Ureter (tissue), 1 donor: Measurements from ENCODE around the genes C17orf78, SYNRG and MRPL45.

GRCh38 chr17:37301118-37301891, 74.5 kb upstream of the C17orf78 start:
- PRO-cap = no peak

DNA sequence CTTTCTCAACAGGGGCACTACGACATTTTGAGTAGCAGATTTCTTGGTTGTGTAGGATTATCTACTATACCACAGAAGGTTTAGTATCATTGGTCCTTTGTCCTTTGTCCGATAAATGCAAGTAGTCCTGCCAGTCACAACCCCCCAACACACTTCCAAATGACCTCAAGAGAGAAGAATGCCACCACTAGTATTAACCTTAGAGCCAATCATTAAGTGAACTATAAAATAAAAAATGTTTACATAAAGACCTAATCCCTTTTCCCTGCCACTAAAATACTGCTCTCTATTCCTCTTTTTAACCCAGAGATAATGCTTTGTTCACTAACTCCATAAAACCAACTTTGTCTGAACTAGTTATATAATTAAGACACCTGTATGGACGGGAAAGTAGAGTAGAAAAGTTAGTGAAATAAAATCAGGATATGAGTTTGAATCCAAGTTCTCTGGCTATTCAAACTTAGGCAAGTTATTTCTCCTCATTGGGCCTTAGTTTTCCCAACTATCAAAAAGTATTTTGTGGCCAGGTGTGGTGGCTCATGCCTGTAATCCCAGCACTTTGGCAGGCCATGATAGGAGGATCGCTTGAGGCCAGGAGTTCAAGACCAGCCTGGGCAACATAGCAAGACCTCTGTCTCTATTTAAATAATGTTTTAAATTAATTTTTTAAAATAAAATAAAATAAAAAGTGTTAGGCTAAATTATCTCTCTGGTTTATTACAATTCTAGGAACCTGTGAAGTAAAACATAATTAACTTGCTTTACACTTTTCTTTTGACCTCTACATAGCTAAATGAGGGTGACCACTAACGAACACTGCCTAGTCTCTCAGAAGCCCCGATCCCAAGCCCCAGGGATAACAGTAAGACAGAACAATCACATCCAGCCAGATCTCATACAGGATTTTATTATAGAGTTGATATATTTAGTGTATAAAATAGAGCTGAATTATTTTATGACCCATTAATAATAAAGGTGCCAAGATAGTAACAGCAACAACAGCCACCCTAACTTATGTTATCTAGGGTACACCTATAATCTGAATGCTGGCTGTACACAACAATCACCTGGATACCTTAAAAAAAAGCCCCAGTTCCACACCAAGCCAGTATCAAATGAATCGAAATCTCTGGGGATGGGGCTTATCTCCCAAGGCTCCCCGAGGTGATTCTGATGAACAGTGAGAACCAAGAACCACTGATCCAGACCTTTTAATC, 47.6 kb upstream of the C17orf78 start:
- PRO-cap = no peak

DNA sequence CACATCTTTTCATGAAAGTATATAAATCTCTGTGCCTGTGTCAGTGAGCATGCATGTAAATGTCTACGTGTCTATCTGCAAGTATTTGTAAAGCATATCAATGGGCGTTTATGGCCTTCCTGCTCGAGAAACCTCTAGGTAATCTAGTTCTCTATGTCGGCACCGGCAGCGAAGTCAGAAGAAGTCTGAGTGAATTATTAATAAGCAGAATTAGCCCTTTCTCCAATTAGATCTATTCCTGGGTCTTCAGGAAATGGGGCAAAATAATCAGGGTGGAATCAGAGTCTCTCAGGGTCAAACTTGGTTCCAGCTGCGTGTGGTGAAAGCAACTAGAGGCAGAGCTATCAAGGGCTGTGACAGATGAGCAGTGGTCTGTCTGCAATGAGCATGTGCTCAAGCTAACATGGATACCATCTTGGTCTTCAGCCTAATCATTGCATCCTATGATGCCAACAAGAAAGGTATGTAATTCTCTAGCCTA, at the start of gene C17orf78:
C17orf78 (plus strand) TSS at position 296 of the 481 bp plus-strand sequence.
- PRO-cap = no peak

DNA sequence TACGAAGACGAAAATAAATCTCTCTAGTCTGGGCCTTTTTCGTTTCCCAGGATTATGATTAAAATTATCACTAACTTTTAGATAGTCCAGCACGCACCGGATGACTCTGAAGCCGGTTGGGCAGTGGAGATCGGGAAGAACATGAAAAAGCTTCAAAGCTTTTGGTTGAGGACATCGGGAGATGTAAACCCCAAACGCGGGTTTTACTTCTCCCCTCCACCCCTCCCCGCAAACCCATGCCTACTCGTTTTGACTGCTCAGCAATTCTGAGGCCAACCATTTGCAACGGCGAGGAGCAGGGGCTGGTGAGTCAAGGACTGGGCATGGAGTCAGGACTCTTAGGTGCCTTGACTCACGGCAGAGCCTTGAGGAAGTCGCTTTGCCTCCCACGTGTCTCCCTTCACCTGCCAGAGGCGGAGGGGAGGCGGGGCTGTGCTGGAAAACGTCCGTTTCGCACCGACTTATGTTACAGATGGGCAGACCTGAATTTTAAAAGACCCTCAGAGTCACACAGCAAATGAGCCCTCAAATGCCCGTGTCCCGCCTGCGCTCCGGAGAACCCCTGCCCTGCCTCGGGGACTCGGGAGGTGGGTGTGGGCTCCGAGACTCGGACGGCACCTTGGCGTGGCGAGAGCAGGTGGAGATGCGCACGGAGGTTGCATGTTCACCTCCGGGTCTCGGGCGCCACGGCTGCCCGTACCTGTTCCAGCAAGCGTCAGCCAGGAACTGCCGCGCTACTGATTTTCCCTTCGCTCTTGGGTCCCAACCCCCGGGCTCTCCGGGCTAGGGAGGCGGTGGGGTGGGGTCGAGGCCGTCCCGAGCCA, 828 bp upstream of the DUSP14 start:
- PRO-cap = unidirectional peak, plus-strand start at position 410 of the sequence

DNA sequence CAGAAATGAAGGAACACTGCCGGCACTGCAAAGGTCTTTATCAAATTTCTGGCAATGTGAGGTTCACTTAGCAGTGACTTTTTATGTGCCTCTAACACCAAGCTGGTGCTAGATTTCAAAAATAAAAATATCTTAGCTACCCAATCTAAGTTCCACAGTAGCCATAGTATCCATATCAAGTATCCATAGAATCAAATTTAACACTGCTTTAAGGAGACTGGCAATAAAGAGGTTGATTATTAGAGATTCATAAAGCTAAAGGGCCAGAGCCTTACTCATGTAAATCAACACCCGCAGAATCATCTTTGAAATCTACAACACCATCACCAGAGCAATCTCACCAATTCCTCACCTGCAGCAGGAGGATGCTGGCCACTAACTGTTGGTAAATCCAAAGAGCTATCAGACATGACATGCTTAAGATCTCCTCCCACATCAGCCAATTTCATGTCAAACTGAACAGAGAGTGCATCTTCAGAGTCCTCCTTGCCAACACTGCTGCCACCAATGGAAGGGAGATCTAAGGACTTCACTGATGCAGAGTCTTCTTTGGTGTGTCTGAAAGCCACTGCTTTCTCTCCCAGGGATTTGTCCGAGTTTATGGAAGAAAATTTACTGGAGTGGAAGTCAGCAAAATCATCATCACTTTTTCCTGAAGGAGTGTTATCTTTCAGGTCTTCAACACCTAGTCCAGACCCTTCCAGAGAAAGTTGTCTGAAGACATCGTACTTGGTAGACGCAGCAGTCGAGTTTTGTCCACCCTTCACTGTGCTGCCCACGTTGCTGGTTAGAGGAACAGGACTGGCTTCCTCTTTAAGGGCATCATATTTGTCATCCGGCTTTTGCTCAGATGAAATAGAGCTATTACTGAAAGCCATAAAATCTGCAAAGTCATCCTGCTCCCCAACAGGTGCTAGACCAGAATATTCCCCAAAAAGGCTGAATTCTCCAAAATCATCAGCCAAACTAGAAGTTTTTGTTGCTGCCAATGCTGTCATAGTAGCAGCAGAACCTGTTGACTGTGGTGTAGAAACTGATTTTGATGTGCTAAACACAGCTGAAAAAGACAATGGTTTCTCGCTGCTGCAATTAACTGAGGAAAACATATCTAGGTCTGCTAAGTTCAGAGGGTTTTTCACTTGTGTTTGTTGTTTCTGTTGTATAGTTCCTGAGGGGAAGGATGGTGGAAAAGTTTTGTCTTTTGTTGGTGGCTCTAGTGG, 56.0 kb downstream of the SYNRG start:
- PRO-cap = no peak

- PRO-cap = no peak
Measured at GRCh38 chr17:37605511-37606103, 3.6 kb downstream of the SYNRG start.

DNA sequence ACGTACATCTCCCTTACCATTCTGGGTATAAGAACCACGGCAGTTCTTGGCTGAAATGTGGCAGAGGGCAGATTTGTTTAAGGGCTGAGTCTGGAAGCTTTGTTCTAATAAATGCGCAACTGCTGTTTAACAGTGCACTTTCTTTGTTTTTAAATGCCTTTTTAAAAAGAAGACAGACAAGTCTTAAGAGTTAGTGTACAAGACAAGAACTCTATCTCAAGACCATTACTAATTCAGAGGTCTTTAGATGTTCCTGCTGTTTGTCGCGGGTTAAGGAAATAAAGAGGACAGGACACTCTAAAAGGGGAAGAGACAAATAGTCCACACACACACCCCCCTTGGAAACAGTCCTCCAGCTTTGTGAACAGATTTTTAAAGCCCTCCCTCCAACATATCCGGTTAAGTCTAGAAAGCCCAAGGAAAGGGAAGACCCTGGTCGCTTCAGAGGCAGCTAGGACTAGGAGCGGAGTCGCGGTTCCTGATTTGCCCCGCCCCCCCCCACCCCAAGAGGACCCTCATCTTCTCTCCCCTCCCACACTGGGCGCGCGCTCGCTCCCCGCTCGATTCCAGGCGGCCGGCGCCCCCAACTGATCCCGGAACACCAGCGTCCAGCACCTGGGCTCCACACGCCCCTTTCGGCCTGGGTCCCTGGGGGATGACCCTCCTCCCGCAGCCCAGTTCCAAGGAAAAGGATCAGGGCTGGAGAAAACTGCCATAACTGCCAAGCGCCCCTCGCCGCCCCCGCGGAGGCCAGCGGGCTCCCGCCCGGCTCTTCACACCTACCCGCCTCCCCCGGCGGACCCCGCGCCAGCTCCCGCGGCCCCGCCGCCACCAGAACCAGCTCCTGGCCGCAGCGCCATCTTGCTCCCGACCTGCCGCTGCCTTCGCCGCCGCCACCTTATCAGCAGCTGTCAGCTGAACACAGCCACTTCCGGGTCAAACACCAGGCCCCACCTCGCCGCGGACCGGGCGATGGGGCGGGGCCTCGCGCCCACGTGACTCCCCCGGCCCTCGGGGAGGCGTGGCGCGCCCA, at the start of gene SYNRG:
SYNRG (minus strand) TSS at position 923 of the 1,033 bp plus-strand sequence.
- PRO-cap = bidirectional peak, plus-strand start outside the sequence, minus-strand start at position 874 of the sequence

- PRO-cap = no peak
Measured at GRCh38 chr17:37743993-37744997, 564 bp downstream of the HNF1B start.

DNA sequence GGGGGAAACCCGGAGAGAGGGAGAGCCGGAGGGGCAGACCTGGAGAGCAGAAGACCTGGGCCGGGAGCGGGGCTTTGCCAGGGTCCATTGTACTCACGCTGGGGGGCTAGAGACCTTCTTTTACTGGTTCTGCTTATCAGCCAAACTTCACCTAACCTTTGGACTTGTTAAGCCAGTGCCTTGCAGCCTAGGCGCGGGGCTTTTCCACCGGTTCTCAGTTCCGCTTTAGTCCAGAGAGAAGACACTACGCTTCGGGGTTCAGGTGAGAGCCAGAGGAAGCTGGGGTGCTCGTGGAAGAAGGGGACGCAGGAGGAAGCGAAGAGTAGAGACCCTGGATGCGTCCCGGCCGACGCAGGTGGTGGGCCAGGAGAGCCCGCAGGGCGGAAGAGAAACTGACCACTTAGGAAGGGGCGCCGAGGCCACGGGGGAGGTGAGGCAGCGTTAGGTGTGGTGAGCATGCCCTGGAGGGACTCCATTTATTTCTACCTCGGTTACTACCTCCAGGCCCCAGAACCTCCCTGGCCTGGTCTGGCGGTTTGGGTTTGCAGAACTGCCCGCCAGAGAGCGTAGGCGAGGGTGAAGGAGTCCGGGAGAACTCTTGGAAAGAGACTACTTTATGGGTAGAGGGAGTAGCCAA, 411 bp upstream of the HNF1B start:
- PRO-cap = unidirectional peak, plus-strand start at position 22 of the sequence

DNA sequence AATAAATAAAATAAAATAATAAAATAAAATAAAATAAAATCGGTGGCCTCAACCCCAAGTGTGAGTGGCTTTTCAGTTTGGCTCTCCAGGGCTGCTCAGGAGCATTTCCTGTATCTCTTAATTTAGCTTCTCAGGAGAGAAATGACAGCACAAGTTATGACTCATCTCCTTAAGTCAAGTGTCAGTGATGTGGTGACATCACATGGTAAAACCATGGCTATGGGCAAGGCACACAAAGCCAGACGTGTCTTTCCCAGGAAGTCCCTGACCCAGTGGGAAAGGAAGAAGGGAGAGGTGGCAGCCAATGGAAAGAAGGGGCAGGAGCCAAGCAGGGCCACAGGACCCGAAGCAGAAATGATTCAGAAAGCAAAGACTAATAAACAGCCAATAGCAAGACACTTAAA, 75.1 kb upstream of the TBC1D3K start:
- PRO-cap = no peak

- PRO-cap = no peak
Measured at GRCh38 chr17:38296783-38297499, at the start of gene MRPL45. MRPL45 (plus strand) TSS chr17:38297168.

- PRO-cap = no peak
Measured at GRCh38 chr17:38320471-38320887, 23.3 kb downstream of the GPR179 start.

- PRO-cap = unidirectional peak, minus-strand start at chr17:38327096
Measured at GRCh38 chr17:38326884-38327375, 16.8 kb downstream of the GPR179 start.

- PRO-cap = no peak
Measured at GRCh38 chr17:38331000-38331424, 12.7 kb downstream of the GPR179 start.

DNA sequence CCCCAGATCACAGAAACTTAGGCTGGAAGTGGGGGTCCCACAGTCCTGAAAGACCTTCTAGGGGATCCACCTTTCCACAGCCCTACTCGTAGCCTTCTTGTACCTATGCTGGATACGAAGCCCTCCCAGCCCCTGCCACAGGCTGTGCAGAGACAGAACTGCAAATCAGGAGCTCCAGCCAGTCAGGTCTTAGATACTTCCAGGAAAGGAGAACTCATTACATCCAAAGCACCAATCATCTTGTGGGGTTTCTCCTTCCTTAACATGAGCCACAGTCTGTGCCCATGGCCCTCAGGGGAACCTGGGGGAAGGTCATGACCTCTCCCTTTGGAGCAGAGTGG, 14.8 kb downstream of the SRCIN1 start:
- PRO-cap = no peak

DNA sequence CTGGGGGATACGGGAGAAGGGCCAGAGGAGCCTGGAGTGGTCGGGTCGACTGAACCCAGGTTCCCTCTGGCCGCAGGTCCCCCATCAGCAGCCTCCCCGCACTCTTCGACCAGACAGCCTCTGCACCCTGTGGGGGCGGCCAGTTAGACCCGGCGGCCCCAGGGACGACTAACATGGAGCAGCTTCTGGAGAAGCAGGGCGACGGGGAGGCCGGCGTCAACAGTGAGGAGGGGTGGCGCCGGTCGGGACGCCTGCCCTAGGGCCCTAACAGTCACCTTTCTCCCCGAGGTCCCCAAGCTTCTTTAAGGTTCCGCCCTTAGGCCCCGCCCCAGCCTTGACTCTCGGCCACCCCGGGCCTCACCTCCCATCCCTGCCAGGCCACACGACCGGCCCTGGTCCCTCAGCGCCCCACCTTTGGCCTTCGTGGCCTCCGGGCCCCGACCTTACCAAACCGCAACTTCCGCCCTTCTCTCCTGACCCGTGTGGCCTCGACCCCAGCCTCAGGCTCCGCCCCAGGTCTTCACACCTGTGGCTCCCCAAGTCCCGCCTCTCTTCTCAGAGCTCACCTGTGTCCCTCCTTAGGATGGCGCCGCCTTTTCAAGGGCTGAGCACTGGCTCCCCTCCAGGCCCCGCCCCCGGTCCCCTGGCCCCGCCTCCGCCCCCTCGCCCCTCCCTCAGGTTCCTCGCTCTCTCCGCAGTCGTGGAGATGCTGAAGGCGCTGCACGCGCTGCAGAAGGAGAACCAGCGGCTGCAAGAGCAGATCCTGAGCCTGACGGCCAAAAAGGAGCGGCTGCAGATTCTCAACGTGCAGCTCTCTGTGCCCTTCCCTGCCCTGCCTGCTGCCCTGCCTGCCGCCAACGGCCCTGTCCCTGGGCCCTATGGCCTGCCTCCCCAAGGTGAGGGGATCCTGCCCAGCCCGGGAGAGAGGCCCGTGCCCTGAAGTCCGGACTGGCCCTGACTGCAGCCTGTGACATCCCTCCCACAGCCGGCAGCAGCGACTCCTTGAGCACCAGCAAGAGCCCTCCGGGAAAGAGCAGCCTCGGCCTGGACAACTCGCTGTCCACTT, 10.1 kb upstream of the CISD3 start:
- PRO-cap = no peak

DNA sequence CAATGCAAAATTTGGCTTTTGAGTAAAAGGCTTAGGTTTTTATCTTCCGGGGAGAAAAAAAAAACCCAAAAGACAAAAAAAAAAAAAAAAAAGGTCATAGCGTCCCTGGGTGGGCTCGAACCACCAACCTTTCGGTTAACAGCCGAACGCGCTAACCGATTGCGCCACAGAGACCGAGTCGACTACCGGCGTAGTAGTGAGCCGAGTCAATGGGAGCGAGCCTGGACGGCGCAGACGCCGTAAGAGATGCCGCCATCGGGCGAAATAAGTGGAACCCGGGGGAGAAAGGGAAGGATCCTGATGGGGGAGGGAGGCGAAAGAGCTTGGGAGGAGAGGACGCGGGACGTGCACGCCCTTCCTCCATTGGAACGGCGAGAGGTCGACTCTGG, 866 bp upstream of the PSMB3 start:
- PRO-cap = no peak

DNA sequence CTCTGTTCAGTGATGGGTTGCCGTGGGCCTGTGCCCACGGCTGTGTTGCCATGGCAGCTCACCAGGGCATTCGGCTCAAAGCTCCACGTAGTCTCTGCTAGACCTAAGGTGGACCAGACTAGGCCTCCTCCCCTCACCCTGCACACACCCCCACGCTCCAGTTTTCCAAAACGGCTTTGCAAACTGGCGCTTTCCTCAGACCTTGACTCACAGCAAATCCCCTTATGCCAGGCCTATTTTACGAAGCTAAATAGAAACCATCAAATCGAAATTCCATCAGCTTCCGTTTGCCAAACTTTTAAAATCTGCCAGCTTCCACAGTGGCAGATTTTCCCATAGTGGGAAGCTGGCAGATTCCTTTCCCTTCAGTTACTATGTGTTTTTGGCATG, 410 bp upstream of the CWC25 start:
- PRO-cap = no peak

GRCh38 chr17:38839964-38840518, 1.2 kb downstream of the C17orf98 start:
- PRO-cap = no peak

DNA sequence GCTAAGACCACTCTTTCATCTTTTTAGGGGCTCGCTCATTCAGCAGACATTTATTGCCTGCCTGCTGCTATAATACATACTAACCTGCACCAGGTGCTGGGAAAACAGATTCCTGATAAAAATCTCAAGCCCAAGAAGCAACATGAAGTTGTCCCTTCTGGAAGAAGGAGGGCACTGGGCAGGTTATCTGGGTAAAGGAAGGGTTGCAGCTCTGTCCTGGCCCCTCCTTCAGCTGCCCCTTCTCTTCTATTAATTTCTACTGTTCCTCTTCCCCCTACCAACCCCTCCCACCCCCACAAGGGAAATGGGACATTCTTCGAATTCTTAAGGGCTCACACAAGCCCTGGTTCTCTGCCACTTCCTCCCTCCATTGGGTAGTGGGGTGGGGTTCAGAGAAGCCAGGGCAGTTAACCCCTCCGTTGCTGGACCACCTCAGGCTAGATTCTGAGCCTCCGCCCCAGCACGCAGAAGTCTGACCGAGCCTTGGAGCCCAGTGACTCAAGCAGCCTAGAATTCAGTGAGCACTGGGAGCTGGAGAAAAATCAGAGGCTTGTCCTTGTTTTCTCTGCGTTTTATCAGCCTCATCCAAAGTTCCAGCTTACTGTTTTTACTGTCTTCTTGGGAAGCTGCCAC, 10.0 kb downstream of the LASP1 start:
- PRO-cap = no peak